Hair follicle dermal papilla cell (primary cell): ENCODE measurements around a stretch of chr5.

DNA sequence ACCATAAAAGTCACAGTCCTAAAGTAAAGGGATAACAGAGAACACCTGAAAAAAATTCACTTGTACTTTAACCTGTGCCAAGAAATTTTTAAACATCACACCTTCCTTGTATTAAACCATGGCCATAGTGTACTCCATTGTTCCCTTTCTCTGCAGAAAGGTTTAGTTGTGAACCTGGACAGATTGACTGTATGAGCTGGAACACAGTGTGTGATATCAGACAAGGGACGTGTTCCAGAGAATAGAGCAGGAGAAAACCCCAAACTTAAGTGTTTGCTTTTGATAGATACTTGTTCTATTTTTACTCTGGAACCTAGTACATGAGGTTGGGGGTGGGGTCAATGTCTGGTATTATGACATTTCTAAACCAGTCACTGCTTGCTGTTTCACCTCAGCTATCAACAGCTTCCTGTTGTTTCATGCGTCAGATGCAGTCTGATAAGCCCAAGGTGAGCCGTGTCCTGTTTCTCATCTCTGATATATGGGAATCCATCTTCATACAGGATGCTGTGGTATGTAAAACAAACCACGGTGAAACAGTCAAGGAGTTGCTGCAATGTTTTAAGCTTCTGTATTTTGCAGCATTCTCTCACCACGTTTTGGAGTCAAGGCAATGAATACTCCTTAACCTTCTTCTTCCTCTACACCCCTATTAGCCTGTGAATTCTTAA is 62.4 kb upstream of the ITGA1 start:
- CAGE, long polyA plus RNA, result no peak

GRCh38 chr5:52771612-52772147 is 16.0 kb upstream of the ITGA1 start:
- CAGE, long polyA plus RNA, result no peak

DNA sequence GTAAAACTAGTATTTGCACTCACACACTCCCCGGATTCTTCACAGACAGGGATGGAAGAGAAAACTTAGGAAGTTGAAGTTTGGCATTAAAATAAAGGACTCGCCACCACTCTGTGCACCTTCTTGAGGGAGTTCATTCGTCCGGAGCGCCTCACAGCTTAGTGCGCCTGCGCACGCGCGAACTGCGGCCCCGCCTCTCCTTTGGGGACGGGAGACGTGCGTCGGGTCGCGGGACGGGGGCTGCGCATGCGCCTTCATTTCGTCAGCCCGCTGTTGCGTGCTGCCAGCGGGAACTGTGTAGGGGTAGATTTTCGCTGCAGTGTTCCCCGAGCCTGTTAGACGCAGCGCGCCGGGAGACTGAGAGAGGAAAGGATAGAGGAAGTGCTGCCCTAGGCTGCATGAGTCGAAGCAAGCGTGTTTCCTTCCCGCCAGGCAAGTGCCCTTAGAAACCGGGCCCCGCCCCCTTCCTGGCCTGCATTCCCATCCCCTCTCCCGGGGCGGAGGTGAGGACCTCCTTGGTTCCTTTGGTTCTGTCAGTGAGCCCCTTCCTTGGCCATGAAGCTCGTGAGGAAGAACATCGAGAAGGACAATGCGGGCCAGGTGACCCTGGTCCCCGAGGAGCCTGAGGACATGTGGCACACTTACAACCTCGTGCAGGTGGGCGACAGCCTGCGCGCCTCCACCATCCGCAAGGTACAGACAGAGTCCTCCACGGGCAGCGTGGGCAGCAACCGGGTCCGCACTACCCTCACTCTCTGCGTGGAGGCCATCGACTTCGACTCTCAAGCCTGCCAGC is 12.3 kb downstream of the ITGA1 start:
- CAGE, long polyA plus RNA, result no peak

GRCh38 chr5:52804321-52805362 is 16.9 kb downstream of the ITGA1 start:
- CAGE, long polyA plus RNA, result no peak

DNA sequence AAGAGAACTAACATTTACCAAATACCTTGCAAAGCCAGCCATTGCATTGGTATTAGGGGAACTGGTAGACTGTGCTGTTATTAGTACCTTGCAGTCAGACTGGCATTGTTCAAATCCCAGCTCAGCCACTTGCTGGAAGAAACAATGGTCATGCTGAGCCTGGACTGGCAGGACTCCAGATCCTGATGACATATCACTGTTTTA is 26.1 kb downstream of the ITGA1 start:
- CAGE, long polyA plus RNA, result no peak

GRCh38 chr5:52918673-52919109 is 70.5 kb upstream of the ITGA2 start:
- CAGE, long polyA plus RNA, result no peak

DNA sequence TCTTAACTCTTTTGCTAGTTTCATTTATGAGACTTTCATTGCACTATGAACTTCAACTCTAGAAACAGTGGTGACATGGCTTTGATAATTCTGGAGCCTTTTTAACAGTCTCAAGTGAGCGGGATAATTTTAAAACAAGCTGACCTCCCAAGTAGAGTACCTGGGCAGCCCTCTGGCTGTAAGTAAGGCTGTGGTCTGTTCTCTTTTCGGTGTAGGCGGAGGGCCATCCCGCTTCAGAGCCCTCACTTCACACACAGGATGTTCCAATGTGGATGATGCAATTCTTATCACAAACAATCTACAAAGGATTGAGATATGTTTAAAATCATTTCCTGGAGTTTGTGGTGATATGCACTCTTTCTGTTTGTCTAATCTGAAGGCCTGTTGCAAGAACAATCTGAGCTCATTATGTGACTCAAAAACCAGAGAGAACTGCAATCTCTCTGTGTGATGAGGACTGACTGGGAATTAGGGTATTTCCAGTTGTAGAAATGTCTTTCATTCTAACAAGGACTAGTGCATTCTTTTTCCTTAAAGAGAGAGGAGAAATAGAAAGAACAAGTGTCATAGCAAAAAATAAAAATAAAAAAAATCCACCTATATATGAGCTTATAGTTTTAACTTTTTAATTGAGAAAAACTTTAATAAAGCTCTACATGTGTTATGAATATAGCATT is 42.6 kb downstream of the ITGA2 start:
- CAGE, long polyA plus RNA, result no peak

DNA sequence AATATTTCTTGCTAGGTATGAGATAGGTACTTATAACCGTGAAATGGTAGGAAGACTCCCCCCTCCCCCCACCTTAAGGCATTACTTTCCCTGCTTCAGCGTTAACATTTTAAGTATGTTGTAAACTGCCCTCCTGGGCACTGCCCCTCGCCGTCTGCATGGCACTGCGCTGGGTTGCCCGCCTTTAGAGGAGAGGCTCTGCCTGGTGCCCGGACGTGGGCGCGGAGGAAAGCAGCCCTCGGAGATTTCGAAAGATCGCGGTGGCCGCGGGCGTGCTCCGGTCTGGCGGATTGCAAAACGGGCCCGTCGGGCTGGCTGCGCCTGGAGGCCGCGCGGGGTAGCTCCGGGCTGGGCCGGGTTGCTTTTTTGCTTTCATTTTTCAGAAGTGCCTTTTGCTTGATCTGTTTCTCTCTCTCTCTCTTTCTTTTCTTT is 1.4 kb downstream of the FST start:
- CAGE, long polyA plus RNA, result no peak

DNA sequence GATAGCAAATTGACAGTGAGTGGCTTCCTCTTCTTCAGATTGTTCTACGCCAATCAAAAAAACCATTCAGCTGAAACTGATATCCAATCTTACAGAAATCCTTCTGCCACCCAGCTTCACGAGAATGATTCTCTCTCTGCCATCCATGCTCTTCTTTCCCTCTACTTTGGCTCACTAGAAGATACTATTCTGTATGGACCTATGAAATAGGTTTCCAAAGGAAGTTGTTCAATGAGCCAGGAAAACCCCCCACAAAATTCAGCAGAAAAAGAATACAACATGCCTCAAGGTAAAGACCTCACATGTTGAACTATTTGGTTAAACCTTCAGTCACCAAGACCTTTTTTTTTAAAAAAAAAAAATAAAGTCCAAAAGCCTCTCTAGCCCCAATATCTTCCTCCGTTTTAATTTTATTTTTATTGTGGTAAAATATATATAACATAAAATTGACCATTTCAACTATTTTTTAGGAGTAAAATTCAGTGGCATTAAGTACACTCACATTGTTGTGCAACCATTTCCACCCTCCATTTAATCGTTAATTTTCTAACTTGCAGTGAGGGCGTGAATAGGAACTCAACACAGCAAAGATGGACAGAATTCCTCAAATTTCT is 366.3 kb downstream of the NDUFS4 start:
- CAGE, long polyA plus RNA, result no peak

DNA sequence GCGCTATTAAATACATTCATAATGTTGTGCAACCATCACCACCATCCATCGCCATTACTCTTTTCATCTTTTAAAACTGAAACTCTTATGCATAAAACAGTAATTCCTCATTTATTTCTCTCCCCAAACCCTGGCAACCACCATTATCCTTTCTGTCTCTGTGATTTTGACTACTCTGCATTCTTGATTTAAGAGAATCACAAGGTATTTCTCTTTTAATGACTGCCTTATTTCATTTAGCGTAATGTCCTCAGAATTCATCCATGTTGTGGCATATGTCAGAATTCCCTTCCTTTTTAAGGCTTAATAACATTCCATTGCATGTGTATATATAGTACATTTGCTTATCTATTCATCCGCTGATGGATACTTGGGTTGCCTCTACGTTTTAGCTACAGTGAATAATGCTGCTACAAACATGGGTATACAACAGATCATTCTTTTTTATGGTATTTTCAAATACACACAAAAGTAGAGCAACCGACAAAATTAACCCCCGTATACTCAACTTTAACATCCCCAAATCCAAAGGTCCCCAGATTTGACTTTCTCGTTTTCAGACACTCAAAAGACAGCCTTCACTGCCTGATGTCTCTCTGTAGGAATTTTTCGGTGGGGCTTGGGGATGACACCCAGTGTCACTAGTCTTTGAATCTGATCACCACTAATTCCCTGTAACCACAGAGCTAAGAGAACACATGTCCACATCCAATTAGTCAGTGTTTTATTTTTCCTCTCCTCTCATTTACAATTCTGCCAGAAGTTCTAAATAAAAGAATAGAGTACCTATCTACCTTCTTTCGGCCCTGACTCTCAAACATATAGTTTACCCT is 324.8 kb downstream of the ARL15 start:
- CAGE, long polyA plus RNA, result no peak

GRCh38 chr5:54007860-54008960 is 302.2 kb downstream of the ARL15 start:
- CAGE, long polyA plus RNA, result no peak

- CAGE, long polyA plus RNA, result no peak
These were observed 140.3 kb downstream of the ARL15 start for GRCh38 chr5:54169911-54170650.

GRCh38 chr5:54298823-54299303 is 11.5 kb downstream of the ARL15 start:
- CAGE, long polyA plus RNA, result no peak

- CAGE, long polyA plus RNA, result no peak
These were observed 9.5 kb downstream of the ARL15 start for GRCh38 chr5:54300751-54301372.

- CAGE, long polyA plus RNA, result no peak
These were observed 638 bp upstream of the ARL15 start for GRCh38 chr5:54310632-54311789.

- CAGE, long polyA plus RNA, result no peak
These were observed 4.9 kb downstream of the HSPB3 start for GRCh38 chr5:54460378-54460877.

DNA sequence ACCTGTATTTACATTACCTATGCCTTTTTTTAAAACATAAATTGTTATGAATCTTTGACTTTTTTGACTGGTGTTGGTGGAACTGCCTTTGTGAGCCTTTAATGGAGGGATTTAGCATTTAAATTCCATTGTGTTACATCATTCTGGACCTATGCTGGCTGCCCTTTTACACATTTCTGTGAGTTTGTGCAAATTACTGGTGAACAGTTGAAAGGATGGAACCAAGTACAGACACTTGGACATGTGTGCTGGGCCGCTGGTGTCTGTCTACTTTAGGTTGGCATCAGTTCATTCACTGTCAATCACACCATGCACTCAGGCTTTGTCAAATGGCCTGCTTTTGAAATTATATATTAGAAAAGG is 3.4 kb downstream of the SNX18 start:
- CAGE, long polyA plus RNA, result no peak

DNA sequence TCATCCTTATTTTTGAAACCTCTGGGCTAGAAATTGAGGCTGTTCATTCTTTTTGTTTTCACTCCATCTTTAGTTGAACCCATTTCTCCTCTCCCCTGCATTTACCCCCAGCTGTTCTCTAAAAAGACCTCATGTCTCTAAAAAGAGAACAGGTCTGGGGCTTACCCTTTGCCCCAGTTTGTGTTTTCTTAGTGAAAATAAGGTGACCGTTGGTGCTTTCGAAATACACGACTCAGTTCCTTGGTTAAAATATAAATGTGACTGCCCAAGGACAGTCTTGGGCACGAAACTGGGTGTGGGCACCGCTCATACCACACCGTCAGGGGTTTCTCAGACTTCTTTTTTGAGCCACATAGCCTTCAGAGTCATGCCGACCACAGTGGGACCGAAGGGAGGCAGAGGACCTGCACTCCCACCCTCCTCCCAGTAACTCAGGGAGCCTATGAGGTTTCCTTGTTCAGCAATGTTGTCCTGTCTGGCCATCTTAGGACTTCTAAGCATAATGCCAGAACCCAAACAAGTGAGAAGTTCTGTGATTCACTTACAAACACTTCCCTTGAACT is 6.5 kb downstream of the SNX18 start:
- CAGE, long polyA plus RNA, result no peak

- CAGE, long polyA plus RNA, result no peak
These were observed 110.5 kb downstream of the SNX18 start for GRCh38 chr5:54627936-54628605.

GRCh38 chr5:54737688-54738590 is 220.4 kb downstream of the SNX18 start:
- CAGE, long polyA plus RNA, result no peak